ENCODE measurements around the gene CNOT11.

- PRO-cap: no peak
Observed at GRCh38 chr2:101111740-101112384, 39.3 kb downstream of the TBC1D8 start.

DNA sequence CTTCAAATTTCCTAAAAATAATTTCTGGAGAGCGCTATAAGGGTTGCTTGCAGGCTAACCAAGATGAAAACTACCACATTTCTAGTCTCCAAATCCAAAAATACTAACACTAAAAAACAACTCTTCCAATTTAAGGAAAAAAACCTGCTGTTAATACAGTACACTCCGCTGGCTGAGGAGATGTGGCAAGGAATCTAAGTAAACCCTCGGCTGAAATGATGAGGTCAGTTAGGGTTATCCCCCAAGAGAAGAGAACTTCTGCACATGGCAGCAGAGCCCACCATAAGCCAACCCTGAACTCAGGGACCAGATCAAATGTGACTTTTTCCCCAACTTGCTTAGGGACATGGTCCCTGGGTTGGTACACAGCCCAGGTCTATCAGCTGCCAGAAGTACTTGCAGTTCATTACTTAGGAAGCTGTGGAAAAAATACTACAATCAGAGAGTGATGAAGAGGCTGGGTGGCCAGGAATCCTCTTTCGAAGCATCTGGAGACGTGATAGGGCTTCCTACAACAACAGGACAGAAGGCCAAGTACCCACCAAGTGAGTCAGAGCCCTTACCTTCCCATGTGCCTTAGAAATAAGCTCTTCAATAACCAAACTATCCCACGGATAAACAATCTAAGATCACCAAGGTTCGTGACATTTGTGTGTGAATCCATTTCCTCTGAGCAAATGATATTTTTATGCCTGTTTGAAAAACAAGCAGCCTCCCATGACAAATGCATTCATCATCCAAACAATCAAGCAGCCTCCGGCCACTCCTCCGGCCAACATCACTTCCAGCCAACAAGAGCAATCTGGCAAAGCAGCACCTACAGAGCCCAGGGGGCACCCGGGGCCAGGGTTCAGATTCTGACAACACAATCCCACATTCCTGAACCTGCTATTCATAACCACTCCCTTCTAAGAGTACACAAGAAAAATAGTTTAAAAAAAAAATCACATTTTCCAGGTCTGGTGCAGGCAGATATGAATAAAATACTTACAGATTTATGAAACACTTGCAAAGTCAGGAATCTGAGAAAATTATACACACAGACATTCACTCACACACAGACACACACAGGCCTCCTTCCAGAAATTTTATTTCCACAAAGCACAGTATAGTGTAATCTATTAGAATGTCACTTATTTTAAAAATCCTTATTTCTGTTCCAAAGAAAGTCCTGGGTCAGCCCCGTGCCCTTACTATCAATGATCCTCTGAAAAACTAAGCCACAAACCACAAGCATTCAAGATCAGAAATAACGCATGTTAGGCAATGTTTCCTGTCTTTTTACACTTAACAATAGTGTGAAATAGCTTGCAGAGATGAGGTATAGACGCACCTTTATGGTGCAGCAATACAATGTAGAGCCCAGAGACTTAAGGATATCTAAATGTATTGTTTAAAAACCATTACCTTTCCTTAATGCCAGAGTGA, 26.3 kb downstream of the TBC1D8 start:
- PRO-cap: unidirectional peak, minus-strand start at position 679 of the sequence

GRCh38 chr2:101180057-101180468, 28.9 kb upstream of the TBC1D8 start:
- PRO-cap: bidirectional peak, plus-strand start at chr2:101180193, minus-strand start at chr2:101180138

DNA sequence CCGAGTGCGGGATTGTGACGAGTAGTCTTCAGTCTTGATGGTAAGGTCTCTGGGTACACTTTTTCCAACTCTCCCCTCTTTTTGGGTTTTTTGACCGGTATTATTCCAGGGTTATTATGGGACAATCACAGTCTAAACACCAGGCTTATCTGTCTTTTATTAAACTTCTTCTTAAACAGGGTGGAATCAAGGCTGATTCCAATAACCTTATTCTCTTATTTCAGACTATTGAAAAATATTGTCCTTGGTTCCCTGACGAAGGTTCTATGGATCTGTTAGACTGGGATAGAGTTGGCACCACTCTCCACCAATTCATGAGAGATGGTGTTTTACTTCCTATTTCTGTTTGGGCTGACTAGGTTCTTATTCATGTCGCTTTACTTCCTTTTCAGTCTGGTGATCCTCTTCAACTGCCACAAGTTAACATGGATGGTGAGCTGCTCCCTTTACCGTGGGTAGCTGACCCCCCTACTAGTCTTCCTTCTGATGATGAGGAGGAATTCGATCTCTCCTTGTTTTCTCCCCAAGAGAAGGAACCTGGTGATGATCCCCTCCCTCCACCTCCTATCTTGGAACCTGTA, 13.8 kb upstream of the CNOT11 start:
- PRO-cap: no peak

DNA sequence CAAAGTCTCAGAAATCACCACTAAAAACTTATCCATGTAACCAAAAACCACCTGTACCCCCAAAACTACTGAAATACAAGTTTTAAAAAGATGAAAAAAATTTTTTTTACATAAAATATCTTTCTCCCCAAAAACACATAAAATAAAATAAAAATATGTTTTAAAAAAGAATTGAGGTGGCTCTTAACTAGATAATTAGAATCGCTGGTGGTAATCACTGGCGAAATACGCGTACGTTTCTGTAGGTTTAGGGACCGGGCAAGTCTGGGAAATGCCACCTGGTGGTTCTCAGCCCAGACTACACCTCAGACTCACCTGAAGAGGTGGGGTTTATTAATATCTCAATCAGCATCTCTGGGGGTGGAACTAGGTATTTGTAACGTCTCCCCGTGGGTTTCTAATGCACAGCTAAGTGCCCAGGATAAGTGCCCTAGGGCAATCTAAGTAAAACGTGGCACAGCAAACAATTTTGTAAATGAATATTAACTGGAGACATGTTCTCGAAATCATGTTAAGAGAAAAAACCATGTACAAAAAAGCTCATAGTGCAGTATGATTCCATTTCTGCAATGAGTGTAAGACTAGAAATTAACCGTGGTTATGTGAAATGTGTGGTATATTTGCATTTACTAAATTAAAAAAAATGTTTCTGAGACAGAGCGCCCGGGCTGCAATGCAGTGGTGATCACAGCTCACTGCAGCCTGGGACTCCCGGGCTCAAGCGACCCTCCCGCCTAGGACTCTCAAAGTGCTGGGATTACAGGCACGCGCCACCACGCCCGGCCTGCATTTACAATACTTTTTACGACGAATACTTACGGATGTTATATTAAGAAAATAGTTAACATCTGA, 794 bp upstream of the CNOT11 start:
- PRO-cap: no peak

DNA sequence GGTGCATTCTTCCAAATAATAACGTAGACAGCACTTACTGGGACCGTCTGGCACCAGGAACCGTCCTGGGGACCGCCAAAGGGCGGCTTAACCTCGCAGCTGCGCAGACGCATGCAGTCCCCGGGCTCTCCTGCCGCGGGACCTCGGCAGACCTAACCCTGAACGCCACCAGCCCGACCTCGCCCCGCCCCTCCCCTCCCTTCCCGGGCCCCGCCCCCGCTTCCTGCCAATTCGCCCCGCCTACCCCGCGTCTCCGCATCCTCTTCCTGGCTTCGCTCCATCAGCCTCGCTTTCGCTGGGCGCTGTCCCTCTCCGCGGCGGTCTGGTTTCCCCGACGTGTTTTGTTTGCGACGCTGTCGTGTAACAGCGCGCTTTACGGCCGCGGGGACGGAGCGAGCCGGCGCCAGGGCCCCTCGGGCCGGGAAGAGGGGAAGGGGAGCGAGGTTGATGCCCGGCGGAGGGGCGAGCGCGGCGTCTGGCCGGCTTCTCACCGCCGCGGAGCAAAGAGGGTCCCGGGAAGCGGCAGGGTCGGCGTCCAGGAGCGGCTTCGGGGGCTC, at the start of gene CNOT11:
TSS of gene CNOT11 (plus strand) at position 369 of the 557 bp plus-strand sequence.
- PRO-cap: bidirectional peak, plus-strand start at position 420 of the sequence, minus-strand start at position 89 of the sequence

DNA sequence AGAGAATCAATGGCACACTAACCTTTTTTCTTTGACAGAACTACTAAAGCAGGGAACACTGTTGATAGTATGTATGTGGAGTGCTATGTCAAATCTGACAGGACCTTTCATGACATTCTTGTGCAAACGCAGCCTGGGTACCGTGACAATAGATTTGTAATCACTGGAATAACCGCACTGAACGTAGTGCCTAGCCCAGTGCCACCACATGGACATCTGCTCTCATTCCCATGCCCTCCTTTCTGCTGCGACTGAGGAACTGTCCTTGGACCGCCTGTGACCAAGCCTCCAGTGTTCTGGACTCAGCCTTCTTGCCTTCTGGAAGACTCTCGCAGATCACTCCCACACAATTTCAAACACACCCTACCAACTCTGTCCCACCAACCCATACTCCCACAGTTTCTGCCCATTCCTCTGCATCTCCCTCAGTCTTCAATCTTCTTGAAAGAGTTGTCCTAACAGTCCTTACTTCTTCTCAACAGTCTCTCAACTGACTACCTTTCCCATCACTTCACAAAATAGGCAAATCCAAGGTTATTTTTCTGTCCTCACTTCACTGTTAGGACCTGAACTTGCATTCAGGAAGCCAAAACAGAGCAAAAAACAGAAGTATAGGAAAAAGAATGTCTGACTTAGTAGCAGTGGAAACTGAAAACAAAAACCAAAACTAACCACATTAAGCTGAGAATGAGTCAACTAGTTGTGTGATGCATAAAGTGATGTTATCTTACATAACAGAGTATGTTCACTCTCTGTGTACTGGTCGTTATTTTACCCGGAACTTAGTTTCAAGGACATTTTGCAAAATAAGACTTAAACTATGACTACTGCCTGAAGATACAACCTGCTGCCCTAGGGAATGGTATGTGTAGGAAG, 2.0 kb downstream of the RNF149 start:
- PRO-cap: unidirectional peak, plus-strand start at position 821 of the sequence

GRCh38 chr2:101307493-101307808, 1.1 kb downstream of the RNF149 start:
- PRO-cap: no peak

- PRO-cap: no peak
Observed at GRCh38 chr2:101716526-101717847, 19.5 kb downstream of the MAP4K4 start.

GRCh38 chr2:101733034-101734084, 35.9 kb downstream of the MAP4K4 start:
- PRO-cap: no peak

GRCh38 chr2:101751556-101752136, 54.1 kb downstream of the MAP4K4 start:
- PRO-cap: no peak

GRCh38 chr2:101854726-101855446, 136.9 kb upstream of the IL1R2 start:
- PRO-cap: no peak

DNA sequence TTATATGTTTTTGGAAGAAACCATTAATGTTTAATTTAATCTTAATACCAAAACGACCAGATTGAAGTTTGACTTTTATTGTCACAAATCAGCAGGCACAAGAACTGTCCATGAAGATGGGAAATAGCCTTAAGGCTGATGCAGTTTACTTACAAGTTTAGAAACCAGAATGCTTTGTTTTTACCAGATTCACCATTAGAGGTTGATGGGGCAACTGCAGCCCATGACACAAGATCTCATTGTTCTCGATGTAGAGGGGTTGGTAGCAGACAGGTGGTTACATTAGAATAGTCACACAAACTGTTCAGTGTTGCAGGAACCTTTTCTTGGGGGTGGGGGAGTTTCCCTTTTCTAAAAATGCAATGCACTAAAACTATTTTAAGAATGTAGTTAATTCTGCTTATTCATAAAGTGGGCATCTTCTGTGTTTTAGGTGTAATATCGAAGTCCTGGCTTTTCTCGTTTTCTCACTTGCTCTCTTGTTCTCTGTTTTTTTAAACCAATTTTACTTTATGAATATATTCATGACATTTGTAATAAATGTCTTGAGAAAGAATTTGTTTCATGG, 99.4 kb upstream of the IL1R2 start:
- PRO-cap: no peak

DNA sequence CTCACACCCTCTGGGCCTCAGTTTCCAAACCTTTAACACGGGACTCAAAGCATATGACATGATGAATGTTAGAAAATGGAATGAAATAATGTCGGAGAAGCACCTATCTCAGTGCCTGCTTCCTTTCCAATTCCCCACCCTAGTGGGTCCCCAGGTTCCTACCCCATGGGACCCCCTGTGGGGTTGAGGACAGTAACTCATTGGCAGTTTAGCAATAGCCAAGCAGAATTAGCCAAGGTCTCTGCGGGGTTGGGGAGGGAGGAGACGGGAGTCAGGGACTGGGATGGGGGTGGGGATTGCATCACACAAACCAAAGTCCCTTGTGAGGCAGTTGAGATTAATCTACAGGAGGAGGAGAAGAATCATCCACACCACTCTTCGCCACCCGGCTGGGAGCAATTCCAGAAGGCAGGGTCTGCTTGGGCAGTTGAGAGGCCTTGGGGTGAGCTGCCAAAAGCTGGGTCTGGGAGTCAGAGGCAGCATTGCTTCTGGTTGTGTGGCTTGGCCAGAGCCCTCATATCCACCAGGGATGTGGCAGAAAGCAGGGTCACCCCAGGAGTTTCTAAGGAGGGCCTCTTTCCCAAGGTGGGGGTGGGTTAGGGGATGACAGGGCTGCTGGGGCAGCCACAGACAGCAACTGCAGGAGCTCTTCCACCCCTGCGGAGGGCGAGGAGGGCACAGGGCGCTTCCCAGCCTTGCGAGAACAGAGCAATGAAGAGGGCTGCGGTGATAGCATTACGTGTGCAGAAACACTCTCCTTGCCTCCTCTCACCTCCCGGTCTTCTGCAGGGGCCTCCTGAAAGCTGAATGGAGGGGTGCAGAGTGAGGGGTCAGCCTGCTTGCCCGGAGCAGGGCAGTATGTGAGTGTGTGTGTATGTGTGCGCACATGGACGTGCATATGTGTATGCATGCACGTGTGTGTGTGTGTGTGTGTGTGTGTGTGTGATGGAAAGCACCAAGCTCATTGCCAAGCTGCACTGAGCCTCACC, 29.7 kb upstream of the IL1R2 start:
- PRO-cap: no peak

- PRO-cap: no peak
Observed at GRCh38 chr2:101983538-101983841, 8.3 kb upstream of the IL1R2 start.

DNA sequence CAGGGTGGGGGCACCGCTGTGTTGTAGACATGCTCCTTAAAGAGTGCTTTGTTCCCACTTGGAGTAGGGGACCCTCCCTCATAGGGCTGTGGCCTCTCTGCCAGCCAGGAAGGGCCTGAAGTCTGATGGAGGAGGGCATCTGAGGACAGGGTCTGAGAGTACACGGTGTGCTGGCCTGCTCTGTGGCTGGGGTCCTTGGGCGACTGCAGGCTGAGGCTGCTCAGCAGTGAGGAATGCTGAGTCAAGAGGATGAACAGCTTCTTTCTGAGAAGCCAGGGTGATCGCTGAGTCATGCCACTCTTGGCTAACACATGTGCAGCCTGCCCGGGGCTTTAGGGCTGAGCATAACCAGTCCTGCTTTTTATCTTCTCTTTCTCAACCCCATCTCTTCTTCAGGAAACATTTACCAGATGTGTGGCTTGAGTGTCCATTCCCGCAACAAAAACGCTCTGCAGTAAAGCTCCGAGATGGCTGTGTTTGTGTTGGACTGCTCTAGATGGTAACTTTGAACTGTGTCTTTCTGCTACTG, 72.5 kb downstream of the IL1R2 start:
- PRO-cap: no peak

GRCh38 chr2:102117599-102118093, 24.9 kb upstream of the IL1R1 start:
- PRO-cap: no peak

DNA sequence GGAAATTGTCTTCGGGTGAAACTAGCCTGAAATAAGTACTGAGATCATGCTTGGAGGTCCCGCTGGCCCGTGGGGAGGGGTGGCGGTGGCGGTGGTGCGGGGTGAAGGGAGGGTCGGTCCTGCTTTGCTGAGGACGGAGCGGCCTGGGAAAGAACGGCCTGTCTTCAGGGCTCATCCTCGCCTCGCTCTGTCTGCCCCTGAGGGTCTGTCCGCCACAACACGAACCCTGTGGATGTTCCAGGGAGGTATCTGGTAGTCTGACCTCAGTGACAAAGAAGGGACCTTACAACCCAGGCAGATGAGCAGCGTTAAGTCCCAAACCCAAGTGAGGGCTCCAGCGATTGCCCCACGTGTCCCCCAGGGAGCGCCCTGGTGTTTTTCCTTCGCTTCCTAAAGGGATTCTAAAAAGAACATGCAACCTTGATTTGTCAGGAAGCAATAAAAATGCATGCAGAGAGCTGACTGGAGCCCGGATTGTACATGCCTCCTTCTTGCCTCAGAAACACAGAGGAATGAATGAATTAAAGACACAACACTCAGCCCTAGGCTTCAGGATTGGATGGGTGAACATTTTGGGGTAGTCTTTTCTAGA, 58.9 kb downstream of the IL1RL2 start:
- PRO-cap: no peak

- PRO-cap: no peak
Observed at GRCh38 chr2:102387413-102388124, 32.0 kb downstream of the IL18R1 start.

DNA sequence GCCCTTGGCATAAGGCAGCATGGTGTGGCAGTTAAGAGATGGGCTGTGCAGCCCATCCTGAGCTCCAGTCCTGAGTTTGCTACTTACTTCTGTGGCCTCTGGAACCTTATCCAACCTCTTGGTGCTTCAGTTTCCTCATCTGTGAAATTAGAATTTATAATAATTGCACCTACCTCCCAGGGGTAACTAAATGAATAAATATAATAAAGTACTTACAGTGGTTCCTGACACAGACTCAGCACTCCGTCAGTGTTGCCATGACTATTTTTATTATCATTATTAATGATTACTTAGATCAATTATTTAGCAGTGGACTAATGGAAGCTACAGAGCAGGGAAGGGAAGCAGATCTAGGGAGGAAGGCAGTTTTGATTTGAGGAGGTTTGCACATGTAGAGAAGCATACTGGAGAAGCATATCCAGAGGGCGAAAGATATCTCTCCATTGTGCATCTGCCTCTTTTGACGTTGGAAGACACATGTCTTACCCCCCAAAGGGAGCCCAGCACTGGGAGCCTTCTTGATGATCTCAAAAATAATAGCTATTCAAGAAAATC, 25.1 kb upstream of the IL18RAP start:
- PRO-cap: no peak